ENCODE results near the gene PDCD5.

DNA sequence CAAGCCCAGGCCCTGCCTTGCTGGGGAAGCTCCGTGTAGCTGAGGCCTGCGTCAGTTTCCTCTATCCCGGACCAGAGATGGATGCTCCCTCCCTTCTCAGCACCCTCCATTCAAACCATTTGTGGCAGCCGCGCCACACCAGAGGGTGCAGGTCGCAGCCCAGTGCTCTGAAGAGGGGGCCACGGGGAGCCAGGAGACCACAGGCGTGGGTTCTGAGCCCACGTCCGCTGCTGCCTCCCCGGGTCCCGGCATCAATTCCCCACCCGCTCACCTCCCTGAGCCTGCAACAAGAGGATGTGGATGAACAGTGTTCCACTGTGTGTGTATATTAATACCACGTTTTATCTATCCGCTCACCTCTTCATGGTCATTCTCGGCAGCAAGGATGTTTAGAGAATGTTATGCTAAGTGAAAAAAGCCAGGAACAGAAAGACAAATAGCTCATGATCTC, 120.1 kb upstream of the VSTM2B start:
- RRBS: no CpG with 5 or more reads among the region's 16 CpGs
CAGE:
- cytosol, long polyA plus RNA: no peak
- long polyA plus RNA: no peak
- nucleus, long polyA plus RNA: no peak

DNA sequence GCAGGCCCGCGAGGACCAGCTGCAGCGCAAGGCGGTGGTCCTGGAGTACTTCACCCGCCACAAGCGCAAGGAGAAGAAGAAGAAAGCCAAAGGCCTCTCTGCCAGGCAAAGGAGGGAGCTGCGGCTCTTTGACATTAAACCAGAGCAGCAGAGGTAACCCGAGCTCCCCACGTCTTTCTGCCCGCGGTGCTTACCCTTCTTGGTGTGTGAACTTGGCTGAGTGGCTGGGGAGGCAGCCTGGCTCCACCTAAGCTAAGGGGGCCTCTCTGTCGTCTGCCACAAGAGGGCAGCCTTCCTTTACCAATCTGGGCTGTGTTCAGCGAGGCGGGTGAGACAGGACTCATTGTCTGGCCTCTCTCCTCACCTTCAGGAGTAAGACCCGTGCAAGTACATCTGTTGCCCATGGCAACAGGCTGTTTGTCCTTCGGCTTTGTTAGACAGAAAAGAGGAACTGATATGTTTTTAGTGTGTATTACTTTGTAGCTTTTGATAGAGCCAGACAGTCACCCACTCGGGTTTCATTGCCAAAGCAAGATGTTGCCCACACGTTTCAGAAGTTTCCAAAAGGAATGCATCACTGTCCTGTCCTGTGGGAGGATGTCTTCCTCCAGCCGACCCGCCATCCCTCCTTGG, 4.5 kb downstream of the POP4 start:
- RRBS: no CpG with 5 or more reads among the region's 20 CpGs
CAGE:
- cytosol, long polyA plus RNA: no peak
- long polyA plus RNA: no peak
- nucleus, long polyA plus RNA: no peak

- RRBS: no CpG with 5 or more reads among the region's 13 CpGs
CAGE:
- cytosol, long polyA plus RNA: no peak
- long polyA plus RNA: no peak
- nucleus, long polyA plus RNA: no peak
Measured at GRCh38 chr19:29622334-29622925, 16.3 kb downstream of the POP4 start.

- RRBS: 12% methylated on average over 12 of the region's 51 CpGs
CAGE:
- cytosol, long polyA plus RNA: no peak
- long polyA plus RNA: no peak
- nucleus, long polyA plus RNA: no peak
Measured at GRCh38 chr19:29723916-29724750, 9.1 kb upstream of the C19orf12 start.

GRCh38 chr19:29841707-29842071, 29.9 kb downstream of the CCNE1 start:
- RRBS: no CpG with 5 or more reads among the region's 2 CpGs
CAGE:
- cytosol, long polyA plus RNA: no peak
- long polyA plus RNA: no peak
- nucleus, long polyA plus RNA: no peak

DNA sequence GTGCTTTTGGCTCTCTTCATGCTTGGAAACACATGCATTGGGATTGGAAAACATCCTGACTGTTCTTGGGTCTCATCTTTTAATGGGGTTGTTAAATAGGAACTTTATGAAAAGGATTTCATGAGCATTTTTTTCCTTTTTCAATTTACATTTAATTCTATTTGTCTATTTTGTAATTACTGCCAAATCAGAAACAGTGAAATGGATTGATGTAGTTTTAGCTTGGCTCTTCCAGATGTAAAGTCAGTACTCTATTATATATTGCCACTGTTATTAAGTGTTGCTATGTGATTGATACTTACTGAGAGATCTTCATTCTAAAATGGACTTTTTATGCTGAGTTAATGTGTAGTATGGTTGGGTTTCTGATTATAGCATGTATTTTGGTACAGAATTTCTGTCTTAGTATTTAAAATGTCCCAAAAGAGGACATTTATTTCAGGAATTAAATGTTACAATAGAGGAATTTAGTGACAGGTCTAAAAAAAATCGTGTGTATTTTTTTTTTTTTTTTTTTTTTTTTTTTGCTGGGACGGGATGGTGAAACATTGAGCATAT, 27.7 kb downstream of the URI1 start:
- RRBS: no CpG with 5 or more reads among the region's 2 CpGs
CAGE:
- cytosol, long polyA plus RNA: no peak
- long polyA plus RNA: no peak
- nucleus, long polyA plus RNA: no peak

GRCh38 chr19:30224431-30225267, 147.5 kb upstream of the ZNF536 start:
- RRBS: no CpG with 5 or more reads among the region's 35 CpGs
CAGE:
- cytosol, long polyA plus RNA: no peak
- long polyA plus RNA: no peak
- nucleus, long polyA plus RNA: no peak

DNA sequence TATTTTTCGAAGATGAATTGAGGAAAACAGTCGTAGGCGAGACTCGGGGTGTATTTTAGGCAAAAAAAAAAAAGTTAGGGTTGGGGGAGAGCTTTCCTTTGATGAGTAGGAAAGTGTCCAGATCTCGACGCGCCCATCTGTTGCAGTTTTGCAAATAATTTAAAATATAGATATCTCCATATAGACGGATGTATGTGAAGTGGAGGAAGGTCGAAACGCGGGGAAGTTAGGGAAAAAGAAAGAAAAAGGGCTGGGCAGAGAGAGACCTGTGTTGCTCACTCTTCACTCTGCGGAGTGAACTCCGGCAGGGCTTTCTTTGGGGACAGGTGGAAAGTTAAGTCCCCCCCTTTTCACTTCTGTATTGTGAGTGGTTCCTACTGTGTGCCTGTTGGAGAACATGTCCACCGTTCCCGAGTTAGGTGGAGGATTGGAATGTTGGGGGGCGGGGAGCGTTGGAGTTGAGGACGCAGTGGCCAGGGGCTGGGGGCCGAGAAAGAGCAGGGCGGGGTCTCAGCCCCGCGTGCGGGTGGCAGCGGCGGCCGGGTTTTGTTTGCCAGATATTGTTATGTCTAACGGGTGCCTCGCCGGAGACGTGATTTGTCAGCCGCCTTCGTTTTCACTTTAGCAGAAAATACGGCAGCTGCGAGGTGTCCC, 145.1 kb upstream of the ZNF536 start:
- RRBS: under 1% methylated on average over 6 of the region's 34 CpGs
CAGE:
- cytosol, long polyA plus RNA: no peak
- long polyA plus RNA: no peak
- nucleus, long polyA plus RNA: no peak

GRCh38 chr19:30227580-30228584, 144.3 kb upstream of the ZNF536 start:
- RRBS: 1% methylated on average over 60 of the region's 101 CpGs
CAGE:
- cytosol, long polyA plus RNA: no peak
- long polyA plus RNA: no peak
- nucleus, long polyA plus RNA: no peak

DNA sequence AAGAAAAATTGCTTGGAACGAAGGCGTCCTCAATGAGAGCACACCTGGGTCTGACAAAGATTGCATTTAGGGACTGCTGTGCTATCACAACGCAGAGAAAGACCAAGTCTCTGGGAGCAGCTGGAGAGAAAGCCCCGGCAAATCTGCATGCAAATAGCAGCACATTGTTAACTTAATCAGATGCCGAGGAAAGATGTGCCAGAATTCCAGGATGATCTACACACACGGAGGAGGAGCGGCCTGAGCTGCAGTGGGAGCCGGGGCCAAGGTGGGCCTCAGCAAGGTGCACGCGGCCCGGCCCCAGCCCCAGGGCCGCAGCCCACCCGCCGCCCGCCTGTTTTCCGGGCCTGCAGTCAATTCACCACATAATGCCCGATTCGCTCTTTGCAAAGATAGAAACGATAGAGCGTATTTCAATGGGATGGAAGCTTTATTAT, 1.5 kb downstream of the ZNF536 start:
- RRBS: 2% methylated on average over 9 of the region's 20 CpGs
CAGE:
- cytosol, long polyA plus RNA: no peak
- long polyA plus RNA: no peak
- nucleus, long polyA plus RNA: no peak

DNA sequence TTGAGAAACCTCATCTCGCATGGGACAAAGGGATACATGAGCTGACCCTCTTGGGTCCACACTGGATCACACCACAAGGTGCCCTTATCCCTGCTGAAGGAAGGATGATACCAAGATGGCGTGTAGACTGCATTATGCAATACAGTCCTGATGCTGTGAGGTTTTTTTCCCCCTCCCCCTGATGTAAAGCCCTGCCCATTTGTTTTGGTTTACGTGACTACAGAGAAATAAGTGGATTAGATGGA, 320.9 kb downstream of the ZNF536 start:
- RRBS: no CpG with 5 or more reads among the region's 3 CpGs
CAGE:
- cytosol, long polyA plus RNA: no peak
- long polyA plus RNA: no peak
- nucleus, long polyA plus RNA: no peak

DNA sequence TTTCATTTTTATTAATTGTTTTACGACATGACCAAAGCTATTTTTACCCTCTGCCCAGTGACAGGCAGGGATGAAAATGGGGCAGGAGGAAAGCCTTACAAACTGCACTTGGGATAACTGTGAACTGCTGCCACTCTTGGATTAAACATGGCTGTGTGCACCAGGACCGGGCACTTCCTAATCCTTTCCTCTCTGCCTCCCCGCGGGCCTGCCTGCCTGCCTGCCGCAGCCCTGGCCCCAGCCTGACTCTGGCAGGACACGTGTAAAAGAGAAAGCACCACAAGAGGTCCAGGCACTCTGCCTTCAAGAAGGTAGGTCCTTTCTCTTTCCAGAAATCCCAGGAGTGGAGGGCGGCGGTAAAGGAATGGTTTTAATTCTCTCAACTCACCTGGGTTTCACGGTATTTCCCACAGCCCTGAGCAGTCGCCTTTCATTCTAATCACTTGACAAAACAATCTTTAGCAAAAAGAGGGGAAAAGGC, 4.8 kb downstream of the TSHZ3 start:
- RRBS: no CpG with 5 or more reads among the region's 10 CpGs
CAGE:
- cytosol, long polyA plus RNA: no peak
- long polyA plus RNA: no peak
- nucleus, long polyA plus RNA: no peak

DNA sequence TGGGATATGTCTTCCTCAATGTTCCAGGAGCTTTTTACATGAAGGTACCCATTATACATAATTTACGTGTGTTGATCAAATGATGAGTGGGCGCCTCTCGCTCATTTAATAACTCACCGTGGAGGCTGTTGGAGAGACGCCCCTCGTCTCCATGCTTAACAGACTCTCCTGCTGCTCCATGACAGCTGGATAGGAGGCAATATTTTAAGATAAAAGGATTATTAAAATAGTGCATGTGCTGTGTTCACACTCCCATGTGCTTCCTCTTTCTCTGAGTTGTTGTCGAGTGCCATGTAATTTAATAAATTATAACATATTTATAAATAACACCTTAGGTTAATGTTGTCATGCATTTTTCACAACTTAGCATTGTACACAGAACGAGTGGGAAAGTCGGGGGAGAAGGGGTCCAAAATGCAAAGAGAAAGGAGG, 161.4 kb upstream of the TSHZ3 start:
- RRBS: no CpG with 5 or more reads among the region's 9 CpGs
CAGE:
- cytosol, long polyA plus RNA: no peak
- long polyA plus RNA: no peak
- nucleus, long polyA plus RNA: no peak

DNA sequence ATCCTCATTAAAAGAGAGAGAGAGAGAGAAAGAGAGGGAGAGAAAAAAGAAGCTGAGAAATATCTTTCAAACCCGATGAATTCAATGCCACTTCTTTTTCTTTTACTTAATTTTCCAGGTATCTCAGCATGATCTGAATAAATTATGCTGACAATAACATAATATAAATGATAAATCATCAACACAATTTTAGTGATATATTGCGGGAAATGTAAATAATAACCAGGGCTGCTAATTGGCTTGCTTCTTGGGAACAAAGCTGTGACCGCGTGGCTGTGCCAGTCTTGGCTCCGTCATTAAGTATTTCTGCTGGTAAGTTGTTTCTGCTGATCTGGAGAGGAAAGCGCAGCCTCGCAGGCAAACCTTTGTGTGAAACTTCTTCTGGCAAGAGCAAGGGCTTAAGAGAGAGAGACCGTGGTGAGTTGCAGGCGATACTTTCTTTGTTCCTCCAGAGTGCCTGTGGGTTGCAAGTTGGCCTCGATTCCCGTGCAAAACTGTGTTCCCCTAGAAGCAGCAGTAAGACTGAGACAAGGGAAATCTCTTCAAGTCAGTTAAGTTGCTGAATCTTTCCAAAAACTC, 489.1 kb upstream of the TSHZ3 start:
- RRBS: no CpG with 5 or more reads among the region's 11 CpGs
CAGE:
- cytosol, long polyA plus RNA: no peak
- long polyA plus RNA: no peak
- nucleus, long polyA plus RNA: no peak

DNA sequence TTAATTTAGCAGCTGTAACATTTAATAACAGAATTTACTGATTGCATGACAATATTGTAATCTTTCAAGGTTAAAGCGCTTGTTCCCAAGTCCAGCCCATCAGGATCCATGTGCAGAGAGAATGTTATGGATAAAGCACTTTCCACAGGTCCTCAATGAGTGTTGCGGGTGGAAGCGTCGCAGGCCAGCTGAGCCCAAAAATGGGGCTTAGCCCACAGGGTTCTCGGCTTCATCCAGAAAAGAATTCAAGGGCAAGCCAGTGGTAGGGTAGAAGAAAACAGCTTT, 455.7 kb upstream of the ZNF507 start:
- RRBS: no CpG with 5 or more reads among the region's 5 CpGs
CAGE:
- cytosol, long polyA plus RNA: no peak
- long polyA plus RNA: no peak
- nucleus, long polyA plus RNA: no peak

GRCh38 chr19:32373588-32374256, 28.3 kb downstream of the ZNF507 start:
- RRBS: no CpG with 5 or more reads among the region's 10 CpGs
CAGE:
- cytosol, long polyA plus RNA: no peak
- long polyA plus RNA: no peak
- nucleus, long polyA plus RNA: no peak

DNA sequence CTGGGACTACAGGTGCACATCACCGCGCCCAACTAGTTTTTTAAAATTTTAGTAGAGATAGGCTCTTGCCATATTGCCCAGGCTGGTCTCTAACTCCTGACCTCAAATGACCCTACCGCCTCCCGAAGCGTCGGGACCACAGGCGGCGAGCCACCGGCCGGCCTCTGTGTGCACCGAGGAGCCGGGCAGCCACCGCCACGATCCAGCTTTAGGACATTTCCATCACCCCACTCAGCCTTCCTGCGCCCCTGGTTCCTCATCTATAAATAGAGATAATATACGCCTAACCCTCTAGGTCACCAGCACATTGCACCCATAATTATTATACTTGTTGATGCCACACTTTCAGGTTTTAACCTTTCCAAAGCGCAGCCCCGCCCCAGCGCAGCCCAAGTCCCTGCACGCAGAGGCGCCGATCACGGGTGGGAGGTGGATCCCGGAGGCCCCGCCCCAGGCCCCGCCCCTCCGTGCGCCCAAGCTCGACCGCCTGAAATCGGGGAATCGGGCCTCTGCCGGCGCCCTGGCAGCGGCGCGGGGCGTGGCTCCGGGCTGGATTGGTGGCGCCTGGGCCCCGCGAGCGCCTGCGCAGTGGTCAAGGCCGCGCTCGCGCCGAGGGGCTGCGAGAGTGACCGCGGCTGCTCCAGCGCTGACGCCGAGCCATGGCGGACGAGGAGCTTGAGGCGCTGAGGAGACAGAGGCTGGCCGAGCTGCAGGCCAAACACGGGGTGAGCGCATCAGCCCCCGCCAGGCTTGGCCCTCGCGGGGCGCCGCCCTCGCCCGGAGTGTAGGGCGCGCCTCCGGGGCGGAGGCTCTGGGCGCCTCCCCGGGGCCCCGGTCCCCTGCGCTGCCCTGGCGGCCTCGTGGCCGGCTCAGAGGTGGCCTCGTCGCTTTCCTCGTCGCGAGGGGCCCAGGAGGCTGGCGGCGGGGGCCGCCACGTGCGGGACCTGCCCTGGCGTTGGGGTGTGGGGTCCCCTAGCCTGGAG, at the start of gene PDCD5:
TSS of gene PDCD5 (plus strand) at position 588 of the 983 bp plus-strand sequence.
- RRBS: under 1% methylated on average over 10 of the region's 90 CpGs
CAGE:
- cytosol, long polyA plus RNA: start-site peak on the plus strand centred at position 616 of the sequence, 67 bp wide, 711 reads
- long polyA plus RNA: start-site peak on the plus strand centred at position 621 of the sequence, 69 bp wide, 1,112 and 738 reads in 2 replicates
- nucleus, long polyA plus RNA: start-site peak on the plus strand centred at position 616 of the sequence, 68 bp wide, 624 reads

- RRBS: no CpG with 5 or more reads among the region's 18 CpGs
CAGE:
- cytosol, long polyA plus RNA: no peak
- long polyA plus RNA: no peak
- nucleus, long polyA plus RNA: no peak
Measured at GRCh38 chr19:32677172-32677644, 1.6 kb downstream of the RGS9BP start.

- RRBS: no CpG with 5 or more reads among the region's 19 CpGs
CAGE:
- cytosol, long polyA plus RNA: no peak
- long polyA plus RNA: no peak
- nucleus, long polyA plus RNA: no peak
Measured at GRCh38 chr19:33048752-33049767, 15.6 kb downstream of the RHPN2 start.

DNA sequence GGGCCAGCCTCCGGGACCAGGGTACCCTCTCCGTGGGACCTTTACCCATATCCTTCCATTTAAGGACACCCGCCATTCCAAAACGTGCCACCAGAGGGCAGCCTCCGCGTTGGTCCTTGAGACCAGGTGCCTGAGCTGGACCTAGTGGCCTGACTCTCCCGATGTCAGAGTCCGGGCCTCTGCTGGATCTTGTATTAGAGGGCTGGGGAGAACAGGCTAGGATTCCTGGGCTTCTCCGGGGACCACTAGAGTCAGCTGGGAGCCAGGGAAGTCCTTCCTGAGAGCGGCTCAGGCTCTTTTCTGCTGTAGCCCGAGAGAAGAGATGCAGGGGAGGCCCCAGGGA, 9.7 kb upstream of the SLC7A10 start:
- RRBS: 52% methylated on average over 3 of the region's 11 CpGs
CAGE:
- cytosol, long polyA plus RNA: no peak
- long polyA plus RNA: no peak
- nucleus, long polyA plus RNA: no peak